Pulmonary artery (tissue), 1 donor: ENCODE results near the gene PSMD12.

DNA sequence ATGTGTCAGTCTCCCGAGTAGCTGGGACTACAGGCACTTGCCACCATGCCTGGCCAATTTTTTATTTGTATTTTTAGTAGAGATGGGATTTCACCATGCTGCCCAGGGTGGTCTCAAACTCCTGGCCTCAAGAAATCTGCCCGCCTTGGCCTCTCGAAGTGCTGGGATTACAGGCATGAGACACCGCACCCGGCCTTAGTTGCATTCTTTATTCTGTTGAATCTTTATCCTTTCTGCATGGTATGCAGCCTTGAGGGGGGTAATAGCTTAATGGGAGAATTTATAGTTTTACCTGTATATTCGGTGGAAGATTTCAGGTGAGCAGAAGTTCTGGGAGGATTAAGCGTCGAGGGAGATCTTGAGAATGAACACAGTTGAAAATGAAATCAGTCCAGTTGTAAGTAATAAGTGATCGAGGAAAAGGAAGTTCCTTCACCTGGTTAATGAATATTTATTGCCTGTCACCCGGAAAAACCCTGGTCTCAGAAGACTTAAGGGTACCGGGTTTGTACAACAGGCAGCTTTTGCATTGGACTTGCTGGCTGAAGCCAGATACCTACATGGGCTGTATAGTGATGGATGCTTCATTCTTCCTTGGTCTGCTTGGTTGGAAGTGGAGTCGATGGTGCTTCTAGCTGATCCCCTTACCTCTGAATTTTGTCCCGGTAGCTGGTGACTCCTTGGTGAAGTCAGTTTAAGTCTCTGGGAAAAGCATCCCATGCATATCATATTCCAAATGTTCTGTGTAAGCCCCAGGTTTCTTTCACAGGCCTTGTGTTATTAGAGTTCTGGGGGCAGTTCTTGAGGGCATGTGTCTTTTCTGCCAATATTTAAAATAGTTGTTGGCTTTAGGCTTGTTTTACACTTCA, 72.7 kb downstream of the PRKCA start:
- PRO-cap: no peak

GRCh38 chr17:66541974-66542624, 239.7 kb downstream of the PRKCA start:
- PRO-cap: no peak

- PRO-cap: no peak
These were observed 254.6 kb upstream of the CACNG5 start for GRCh38 chr17:66580121-66580875.

- PRO-cap: no peak
These were observed 88.0 kb downstream of the HELZ start for GRCh38 chr17:67156927-67157373.

DNA sequence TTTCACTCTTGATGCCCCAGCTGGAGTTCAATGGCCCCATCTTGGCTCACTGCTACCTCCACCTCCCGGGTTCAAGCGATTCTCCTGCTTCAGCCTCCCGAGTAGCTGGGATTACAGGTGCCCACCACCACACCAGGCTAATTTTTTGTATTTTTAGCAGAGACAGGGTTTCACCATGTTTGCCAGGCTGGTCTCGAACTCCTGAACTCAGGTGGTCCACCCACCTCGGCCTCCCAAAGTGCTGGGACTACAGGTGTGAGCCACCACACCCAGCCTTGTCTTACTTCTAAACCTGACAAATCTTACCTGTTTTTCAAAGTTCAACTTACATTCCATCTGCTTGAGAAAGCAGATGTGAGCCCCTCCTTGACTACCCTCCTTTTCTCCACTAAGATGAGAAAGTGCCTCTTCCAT, 73.1 kb downstream of the HELZ start:
- PRO-cap: no peak

DNA sequence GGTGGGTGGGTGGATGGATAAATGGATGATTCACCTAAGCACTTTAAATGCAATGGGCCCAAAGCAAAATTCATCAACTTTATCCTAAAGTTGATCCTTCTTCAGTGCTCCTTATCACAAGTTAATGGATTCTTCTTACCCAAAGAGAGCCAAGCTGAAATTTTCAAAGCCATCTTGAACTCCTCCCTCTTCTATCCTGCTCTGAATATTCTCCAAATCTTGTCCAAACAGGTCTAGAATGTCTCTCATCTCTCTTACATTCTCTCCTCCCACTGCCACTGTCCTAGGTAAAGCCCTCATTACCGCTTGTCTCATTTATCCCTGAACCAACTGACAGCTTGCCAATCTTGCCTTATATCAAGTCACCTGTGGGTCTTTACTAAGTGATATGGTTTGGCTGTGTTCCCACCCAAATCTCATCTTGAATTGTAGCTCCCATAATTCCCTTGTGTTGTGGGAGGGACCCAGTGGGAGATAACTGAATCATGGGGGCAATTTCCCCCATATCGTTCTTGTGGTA, 48.3 kb downstream of the HELZ start:
- PRO-cap: no peak

GRCh38 chr17:67215888-67216425, 29.0 kb downstream of the HELZ start:
- PRO-cap: no peak

DNA sequence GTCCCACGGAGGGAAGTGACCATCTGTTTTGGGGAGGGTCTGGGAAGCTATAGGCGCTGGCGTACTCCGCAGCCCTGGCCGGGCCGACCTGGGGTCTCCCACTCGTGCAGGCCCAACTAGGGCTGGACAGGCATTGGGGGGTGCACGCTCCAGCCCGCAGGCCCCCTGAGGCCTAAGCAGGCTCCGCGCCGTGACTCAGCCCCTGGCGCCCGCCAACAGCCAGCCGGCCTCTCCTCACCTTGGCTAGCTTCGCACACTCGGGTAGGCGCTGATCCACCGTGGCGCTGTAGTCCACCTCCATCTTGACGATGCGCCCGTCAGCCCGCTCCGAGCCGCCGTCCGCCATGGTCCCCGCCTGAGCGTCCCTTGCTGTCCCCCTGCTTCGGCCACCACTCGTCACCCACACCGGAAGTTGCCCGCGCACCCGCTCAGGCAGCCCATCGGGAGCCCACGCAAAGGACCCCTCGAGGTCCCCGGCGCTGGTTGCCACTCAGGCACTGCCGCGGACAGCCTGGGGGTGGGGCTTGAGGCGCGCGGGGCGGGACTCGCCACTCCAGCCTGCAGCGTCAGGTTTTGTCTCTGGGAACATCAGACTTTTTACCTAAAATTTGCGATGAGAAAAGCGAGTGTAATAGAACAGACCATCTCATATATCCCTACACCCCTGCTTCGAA, at the start of gene PSMD12:
TSS of gene PSMD12 (minus strand) at position 404 of the 674 bp plus-strand sequence.
- PRO-cap: bidirectional peak, plus-strand start at position 520 of the sequence, minus-strand start at position 368 of the sequence

GRCh38 chr17:67386450-67386913, 9.4 kb downstream of the PITPNC1 start:
- PRO-cap: no peak

- PRO-cap: no peak
These were observed 45.8 kb downstream of the PITPNC1 start for GRCh38 chr17:67422774-67423349.

DNA sequence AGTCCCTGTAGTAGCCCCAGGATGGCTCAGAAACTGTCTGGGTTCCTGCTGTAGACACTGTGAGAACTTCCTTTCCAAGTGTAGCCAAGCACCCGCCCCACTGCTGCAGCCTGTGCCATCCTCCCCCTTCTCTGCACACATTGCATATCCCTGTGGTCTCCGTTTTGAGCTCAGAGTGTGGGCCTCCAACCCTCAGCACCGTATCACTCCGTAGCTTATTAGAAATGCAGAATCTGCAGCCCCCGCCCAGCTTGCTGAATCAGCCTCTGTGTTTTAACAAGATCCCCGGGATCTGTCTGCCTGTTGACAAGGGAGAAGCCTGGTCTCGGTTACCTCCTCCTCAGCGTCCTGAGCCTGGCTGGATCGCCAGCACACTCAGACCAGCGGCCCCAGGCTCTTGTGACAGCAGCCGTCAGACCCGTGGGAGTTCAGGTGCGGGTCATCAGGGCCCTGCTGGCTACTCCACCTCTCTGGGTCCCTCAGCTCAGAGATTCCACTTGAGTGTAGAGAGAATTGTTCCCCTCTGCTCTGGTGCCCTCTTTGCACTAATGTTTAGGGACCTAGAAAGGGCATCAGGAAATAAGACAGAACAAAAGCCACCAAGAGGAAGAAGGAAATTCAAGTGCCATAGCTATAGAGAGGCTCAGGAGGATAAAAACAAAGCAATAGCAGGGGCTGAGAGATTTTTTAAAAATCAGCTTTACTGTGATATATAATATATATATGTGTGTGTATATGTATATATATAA, 92.3 kb downstream of the PITPNC1 start:
- PRO-cap: no peak

GRCh38 chr17:67473909-67474900, 97.1 kb downstream of the PITPNC1 start:
- PRO-cap: unidirectional peak, minus-strand start at chr17:67474829

GRCh38 chr17:67577965-67578888, 139.5 kb upstream of the NOL11 start:
- PRO-cap: no peak

DNA sequence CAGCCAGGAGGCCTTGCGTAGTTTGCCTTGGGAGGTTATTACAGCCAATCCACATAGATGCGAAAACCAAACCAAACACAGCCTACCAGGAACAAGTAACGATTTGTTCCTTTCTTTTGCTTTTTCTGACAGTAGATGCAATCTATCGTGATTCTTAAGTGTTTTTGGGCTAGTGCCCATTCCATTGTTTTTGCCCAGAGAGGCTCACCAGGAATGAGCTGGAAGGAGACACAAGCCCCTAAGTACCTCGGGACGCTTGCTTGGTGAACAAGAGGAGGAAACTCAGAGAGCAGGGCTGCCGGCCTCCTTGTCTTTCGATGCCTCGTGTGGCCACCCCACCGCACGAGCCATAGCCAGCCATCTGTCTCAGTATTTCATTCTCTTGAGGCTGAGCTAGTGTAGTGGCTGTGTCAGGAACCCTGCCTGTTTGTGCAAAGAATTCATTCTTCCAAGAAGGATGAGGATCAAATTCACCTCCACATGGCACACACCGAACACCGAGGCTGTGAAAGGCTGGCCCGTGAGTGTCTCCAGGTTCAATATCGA, 102.5 kb upstream of the NOL11 start:
- PRO-cap: no peak

- PRO-cap: no peak
These were observed 454 bp downstream of the NOL11 start for GRCh38 chr17:67718075-67718705.

DNA sequence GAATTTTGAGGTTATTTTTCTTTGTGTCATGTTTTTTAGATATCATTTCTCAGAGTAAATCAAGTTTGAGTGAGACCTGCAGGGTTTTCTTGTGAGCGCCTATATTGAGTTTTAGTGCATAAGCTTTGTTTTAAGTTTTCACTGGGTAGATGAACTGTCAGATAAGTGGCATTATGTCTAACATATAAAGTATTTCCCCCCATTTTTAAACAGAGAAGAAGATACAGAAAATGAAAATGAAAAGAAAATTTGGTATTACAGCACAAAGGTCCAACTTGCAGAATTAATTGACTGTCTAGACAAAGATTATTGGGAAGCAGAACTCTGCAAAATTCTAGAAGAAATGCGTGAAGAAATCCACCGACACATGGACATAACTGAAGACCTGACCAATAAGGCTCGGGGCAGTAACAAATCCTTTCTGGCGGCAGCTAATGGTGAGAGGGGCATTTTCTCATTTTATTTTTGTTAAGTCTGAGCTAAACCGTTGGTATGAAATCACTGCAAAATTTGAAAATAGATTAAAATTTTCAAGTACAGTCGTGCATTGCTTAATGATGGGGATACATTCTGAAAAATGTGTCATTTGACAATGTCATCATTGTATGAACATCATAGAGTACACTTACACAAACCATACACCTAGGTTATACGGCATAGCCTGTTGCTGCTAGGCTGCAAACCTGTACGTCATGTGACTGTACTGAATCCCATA, 41.1 kb downstream of the BPTF start:
- PRO-cap: no peak

GRCh38 chr17:68128603-68129445, 93.3 kb downstream of the KPNA2 start:
- PRO-cap: no peak

- PRO-cap: no peak
These were observed 63.7 kb upstream of the AMZ2 start for GRCh38 chr17:68183963-68184672.

- PRO-cap: no peak
These were observed 60.4 kb downstream of the WIPI1 start for GRCh38 chr17:68396864-68397236.

GRCh38 chr17:68457735-68458424, 584 bp upstream of the WIPI1 start:
- PRO-cap: bidirectional peak, plus-strand start at chr17:68457891, minus-strand start at chr17:68457496